Neutrophil (primary cell): ENCODE measurements around a stretch of chr10.

- PRO-cap, result no peak
Observed at GRCh38 chr10:132463987-132465110, 67.3 kb downstream of the PWWP2B start.

- PRO-cap, result no peak
Observed at GRCh38 chr10:132465111-132465667, 68.2 kb downstream of the PWWP2B start.

GRCh38 chr10:132516495-132517866 lies 20.6 kb upstream of the INPP5A start:
- PRO-cap, result no peak

DNA sequence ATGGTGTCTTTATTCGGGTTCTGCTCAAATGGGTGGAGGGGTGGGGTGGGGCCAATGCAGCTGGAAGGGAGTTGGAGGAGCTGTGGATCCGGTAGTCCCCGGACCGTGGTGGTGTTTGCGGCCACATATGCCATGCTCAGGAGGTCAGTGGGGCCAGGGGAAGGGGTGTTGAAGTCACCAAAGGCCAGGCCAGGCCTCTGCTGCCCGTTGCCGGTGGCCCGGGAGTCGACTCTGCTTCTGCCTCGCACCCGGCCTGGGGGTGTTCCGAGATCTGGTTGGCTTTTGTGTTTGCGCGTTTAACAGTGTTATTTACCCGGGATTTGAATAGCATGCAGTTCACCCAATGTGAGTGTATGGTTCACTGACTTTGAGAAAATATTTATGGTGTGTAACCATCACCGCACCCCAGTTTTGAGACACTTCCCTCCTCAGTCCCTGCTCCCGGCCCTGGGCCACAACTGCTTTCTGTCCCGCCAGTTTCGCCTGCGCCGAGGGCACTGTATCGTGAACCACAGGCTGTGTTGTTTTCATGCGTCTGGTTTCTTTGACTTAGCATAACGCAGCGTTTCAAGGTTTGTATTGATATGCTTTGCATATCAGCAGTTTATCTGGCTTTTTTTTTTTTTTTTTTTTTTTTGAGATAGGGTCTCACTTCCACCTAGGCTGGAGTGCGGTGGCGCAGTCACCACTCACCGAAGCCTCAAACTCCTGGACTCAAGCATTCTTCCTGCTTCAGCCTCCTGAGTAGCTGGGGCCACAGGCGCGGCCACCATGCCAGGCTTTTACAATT lies 10.8 kb downstream of the INPP5A start:
- PRO-cap, result no peak

DNA sequence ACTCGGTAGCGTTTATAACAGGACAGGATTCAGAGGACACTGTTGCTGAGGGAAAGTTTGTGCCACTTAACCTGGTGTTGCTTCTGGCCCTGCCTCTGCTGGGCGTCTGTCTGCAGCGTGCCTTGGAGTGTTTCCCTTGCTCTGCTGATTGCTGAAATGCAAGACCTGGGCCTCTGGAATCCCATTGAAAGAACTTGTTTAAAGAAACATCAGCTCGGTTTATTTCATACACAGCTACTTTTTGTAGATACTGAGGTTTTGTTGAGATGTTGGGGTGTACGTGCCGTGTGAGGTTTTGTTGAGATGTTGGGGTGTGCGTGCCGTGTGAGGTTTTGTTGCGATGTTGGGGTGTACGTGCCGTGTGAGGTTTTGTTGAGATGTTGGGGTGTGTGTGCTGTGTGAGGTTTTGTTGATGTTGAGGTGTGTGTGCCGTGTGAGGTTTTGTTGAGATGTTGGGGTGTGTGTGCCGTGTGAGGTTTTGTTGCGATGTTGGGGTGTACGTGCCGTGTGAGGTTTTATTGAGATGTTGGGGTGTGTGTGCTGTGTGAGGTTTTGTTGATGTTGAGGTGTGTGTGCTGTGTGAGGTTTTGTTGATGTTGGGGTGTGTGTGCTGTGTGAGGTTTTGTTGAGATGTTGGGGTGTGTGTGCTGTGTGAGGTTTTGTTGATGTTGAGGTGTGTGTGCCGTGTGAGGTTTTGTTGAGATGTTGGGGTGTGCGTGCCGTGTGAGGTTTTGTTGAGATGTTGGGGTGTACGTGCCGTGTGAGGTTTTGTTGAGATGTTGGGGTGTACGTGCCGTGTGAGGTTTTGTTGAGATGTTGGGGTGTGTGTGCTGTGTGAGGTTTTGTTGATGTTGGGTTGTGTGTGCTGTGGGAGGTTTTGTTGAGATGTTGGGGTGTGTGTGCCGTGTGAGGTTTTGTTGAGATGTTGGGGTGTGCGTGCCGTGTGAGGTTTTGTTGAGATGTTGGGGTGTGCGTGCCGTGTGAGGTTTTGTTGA lies 35.4 kb downstream of the INPP5A start:
- PRO-cap, result no peak

GRCh38 chr10:132576809-132577314 lies 39.3 kb downstream of the INPP5A start:
- PRO-cap, result no peak

DNA sequence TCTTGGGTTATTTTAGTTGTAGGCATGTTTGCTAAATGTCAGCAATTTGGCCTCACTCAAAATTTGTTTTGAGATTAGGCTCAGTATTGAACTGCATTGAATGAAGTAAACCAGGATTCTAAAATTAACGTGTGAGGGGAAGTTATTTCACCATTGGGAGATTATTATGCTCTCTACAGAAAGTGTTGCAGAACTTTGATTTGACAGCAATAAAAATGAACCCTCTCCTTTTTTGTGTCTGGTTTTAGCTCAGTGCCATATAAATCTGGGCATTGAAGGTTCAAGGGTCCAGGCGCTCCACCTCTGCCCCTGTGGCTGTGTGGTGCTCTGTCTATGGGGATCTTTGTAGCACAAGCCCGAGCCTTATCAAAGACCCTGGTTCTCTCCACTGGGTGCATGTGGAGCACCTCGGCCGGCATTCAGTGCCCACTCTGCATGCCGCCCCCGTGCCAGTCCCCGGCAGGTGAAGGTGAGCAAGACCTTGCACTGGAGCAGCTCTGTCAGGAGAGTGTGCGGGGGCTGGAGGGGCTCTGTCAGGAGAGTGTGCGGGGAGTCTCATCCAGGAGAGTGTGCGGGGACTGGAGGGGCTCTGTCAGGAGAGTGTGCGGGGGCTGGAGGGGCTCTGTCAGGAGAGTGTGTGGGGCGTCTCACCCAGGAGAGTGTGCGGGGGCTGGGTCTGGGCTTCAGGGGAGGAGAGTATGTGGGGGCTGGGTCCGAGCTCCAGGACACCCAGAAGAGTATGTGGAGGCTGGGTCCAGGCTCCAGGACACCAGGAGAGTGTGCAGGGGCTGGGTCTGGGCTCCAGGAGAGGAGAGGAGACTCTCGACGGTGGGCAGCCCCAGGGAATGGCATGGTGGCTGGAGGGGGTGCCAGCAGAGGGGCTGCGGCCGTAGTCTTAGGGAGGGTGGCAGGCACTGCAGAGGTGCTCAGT lies 40.7 kb downstream of the INPP5A start:
- PRO-cap, result no peak

- PRO-cap, result no peak
Observed at GRCh38 chr10:132579371-132580033, 41.9 kb downstream of the INPP5A start.

- PRO-cap, result no peak
Observed at GRCh38 chr10:132593886-132594776, 56.5 kb downstream of the INPP5A start.

DNA sequence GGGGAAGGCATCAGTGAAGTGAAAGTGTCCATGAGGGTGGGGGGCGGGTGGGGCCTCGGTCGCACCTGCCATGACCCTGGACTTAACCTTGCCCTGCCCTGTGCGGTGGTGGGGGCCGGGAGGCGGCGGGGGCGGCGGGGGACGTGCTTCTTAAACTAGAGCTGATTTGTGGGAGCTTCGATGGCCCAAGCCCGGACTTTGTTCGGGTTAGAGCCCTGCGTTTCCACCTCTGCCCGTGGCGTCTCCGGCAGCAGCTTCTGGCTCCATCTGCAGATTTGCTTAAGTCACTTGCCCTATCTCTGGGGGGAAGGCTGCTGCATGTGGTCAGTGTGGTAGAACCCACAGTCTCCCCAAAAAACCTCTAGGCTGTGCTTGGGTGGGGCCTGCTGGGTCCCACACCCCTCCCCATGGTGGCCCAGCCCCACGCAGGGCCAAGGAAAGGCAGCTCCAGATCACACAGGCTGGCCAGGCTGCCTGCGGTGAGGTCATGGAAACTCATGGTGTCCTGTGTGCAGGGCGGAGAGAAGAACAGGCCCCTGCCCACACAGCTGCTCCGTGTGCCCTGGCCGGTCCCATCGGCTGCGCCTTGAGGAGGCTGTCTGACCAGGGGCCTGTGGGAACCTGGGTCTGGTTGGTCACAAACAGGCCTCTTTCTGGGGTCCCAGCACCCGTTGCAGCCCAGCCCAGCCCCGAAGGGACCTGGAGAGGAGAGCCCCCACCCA lies 93.2 kb downstream of the INPP5A start:
- PRO-cap, result no peak

DNA sequence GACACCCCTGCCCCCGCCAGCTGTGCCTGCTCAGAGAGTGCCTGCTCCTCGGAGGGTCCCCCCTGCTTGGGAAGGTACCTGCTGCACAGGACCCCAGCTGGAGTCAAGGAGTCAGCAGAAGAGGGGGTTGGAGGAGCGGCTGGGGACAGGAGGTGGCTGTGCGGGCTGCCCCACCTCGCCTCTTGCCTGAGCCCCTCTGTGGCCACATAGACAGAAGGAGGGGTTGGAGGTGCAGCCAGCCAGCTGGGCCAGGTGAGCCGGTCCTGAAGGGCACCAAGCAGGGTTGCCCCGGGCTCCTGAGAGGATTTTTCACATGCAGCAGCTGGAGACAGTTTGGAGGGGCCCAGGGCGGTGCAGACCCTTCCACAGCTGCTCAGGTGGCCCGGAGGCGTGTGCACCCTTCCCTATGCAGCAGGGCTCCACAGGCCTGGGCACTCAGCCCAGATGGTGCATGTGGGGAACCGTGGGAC lies 118.9 kb downstream of the INPP5A start:
- PRO-cap, result no peak

DNA sequence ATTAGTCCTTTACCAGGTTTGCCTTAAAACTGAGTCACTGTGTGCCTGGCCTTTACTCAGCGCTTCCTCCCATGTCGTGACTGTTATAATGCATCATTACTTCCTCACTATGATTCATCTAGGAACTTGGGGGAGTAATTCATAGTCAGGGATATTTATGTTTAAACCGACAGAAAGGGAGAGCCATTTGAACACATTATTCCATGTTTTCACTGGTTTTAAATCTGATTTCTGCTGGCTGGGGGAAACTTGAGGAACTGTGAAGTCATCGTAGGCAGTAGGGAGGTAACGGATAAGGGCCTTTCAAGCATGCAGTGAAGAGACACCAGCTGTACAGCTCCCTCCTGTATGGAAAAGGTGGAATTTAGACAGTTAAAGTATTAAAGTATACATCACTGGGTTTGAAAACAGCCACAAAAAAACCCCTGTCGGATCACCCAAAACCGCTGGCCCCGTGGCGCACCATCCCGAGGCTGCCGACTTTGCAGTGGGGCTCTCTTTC lies 119.8 kb downstream of the NKX6-2 start:
- PRO-cap, result no peak

- PRO-cap, result no peak
Observed at GRCh38 chr10:132667612-132668679, 118.0 kb downstream of the NKX6-2 start.

GRCh38 chr10:132732557-132733111 lies 53.3 kb downstream of the NKX6-2 start:
- PRO-cap, result no peak

DNA sequence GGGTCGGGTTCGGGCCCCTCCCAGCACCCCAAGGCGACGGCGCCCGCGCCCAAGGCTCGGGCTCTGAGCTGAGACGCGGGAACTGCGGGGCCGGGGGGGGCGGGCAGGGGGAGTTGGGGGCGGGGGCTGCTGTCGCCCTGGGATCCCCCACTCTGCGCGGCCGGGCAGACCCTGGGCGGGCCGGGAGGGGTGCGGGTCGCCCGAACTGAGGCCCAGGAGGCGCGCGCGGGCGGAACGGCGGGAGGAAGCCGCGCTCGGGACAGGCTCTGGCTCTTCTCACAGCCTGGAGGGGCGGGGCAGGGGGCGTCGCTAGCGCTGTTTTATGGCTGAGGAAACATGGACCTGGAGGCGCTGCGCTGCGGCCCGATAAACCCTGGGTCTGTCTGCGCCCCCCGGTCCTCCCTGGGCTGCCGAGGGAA lies 1.7 kb upstream of the NKX6-2 start:
- PRO-cap, result no peak

- PRO-cap, result no peak
Observed at GRCh38 chr10:132902698-132903106, 39.7 kb downstream of the CFAP46 start.

DNA sequence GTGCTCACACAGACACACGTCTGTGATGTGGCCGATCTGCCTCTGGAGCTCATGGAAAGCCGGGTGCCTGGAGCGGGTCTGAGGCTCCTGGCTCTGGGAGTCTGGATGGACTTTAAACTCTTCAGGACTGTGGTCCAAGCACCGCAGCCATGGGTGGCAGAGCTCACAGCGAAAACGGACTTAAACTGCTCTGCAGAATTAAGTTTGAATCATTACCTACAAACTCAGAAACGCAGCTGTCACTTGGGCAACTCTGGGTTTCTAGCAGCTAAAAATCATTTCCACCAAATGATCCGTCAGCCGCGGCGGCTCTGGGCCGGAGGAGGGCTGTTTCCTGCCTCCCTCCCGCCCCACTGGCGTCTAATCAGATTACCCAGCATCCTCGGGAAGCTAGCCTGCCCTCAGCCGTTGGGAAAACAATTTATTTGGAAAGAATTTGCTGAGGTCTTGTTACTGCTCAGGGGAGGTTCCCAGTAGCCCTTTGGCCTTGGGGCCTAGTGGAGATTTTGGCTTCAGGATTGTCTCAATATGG lies 65.1 kb upstream of the ADGRA1 start:
- PRO-cap, result no peak

- PRO-cap, result no peak
Observed at GRCh38 chr10:133044484-133044935, 43.2 kb upstream of the ADGRA1 start.

- PRO-cap, result no peak
Observed at GRCh38 chr10:133162076-133162580, 2.1 kb downstream of the KNDC1 start.

DNA sequence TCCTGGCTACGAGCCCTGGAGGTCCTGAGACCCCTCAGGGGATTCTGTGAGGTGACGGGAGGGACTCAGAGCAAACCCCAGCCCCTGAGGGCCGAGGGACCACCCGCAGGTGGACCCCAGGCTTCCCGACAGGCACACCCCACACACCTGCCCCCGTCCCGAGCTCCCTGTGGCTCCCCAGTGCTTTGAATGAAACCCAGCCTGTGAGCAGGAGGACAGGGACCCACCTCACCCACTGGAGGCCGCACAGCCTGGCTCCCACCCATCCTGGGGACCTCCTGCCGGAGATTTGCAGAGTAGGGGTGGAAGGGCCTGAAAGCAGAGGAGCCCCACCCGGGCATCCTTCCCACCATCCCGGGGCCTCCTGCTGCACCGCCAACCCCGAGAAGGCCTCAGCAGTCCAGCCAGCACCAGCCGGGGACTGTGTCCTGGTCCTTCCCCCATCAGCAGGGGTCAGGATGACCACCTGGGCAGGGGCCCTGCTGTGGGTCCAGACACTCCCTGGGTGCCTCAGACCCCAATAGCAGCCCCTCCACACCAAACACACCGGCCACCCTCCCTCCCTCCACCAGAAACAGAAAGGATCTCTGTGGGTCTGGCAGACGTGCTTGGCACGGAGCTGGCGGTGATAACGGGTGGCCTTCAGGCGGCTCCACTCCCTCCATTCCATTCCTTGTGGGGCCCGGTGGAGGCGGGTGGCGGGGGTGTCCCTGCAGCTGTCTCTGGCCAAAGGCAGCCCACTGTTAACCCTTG lies 14.0 kb downstream of the VENTX start:
- PRO-cap, result no peak